ENCODE measurements around a stretch of chr12.

DNA sequence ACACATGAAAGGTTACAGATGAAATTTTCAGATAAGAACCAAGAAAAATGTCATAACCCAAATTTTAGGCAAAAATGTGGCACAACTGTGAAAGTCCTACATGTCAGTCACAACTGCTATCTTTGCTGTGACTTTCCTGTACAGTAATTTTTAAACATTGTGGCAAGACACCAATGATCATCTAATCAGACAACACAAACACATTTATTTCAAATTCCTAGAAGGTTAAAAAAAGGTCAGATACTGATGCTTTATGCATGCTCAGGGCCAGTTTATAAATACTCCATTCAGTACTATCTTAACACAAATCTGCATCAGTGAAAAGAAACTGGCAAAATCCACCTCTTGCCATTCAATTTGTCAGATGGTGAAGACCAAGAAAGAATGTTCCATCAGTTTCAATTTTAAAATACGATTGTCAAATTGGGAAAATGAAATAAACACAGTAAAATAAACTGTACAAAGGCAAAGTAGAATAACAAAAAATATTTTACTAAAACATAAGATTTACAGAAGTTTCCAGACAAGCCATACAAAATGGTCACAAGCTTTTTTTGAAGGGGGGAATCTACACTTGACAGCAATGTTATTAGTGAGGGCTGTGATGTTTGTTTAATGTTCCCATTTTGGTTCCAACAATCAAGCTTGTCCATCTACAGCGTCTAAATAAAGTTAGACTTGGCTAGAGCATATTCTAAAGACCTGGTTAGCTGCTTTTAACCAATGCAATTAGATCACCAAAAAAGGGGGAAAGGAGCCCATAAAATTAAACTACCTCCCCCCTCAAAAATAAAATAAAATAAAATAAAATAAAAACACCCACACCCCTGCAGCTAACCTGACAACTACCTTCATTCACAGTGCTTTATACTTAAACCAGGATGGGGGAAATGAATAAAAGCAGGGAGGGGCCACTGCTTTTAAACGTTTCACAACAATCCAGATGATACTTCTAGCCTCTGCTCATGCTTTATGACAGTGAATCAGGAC, 31.5 kb downstream of the NUDT4 start:
- PRO-cap, 2 experiments: no peak in any of the 2 experiments

- PRO-cap, 2 experiments: no peak in any of the 2 experiments
These were observed 3.5 kb downstream of the UBE2N start for GRCh38 chr12:93438226-93438695.

GRCh38 chr12:93536454-93537246, 35.8 kb upstream of the SOCS2 start:
- PRO-cap, 2 experiments: no peak in any of the 2 experiments

DNA sequence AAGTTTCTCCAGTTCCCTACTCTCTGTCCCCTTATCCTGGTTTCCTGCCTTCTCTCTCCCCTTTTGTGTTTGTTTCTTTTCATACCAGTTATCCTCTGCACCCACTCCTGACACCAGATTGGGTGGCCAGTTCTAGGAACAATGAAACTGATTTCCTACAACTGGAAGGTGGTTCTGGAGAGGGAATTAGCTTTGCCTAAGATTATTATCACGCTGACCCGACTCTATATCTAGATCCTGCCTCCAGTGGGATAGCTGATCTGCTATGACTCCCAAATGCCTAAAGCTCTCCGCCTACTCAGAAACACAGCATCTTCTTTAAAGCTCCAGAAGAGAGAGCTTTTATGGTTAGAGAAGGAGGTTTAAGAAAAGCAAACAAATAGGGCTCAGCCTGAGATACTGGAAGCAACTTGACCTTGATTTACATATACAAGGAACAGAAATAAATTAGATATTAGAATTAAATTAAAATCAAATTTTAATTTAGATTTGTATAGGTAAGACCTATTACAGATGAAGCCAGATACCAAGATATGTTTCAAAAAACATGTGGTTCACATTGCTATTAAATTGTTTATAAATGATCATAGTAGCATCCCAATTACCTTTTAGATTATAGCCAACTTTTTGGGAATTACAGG, 20.7 kb downstream of the SOCS2 start:
- PRO-cap, 2 experiments: peak in 1 of 2 experiments; most common plus-strand start position 258 of the sequence (in 1); most common minus-strand start position 274 of the sequence (in 1)

DNA sequence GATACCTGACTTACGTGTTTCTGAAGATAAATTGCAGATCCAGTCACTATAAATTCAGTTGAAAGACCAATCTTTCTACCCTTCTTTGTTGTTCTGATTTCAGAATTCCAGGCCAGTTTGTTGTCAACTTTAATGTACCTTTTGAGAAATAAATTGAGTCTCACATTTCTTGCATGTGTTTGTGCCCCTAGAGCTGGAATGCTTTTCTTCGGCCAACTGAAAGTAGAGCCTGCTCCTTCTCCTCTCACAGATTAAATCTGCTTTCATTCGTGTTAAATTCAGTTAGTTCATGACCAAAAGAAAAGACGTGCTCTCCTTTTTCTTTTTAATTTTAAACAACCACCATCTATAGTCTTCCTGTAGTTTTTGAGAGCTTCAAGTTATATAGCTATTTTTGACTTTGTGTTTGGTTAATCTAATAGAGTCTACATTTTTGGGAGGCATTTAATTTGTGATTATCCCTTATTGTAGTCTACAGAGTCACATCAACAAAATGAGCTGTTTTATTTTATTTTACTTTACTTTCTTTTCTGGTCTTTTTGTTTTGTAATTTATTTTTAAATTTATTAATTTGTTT, 22.9 kb downstream of the SOCS2 start:
- PRO-cap, 2 experiments: peak in 1 of 2 experiments; most common minus-strand start position 259 of the sequence (in 1)

DNA sequence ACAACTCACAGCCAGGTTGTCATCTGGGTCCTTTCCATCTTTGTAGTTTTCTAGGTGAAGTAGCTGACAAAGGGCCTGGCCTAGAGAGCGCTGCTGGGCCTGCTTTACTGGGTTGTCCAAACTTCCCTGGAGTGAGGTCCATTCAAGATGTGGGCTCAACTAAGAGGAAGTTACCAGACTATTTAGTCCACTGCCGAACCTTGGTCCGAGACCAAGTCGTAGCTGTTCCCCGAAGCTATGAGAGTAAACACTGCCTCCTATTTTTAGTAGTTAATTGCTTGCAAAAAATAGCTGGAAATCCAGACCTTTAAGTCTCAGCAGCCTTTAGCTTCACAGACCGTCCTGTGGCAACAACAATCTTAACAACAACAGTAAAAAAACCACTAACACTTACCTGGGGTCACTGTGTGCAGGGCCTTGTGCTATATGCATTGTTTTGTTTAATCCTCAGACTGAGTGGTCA, 30.4 kb downstream of the SOCS2 start:
- PRO-cap, 2 experiments: peak in 1 of 2 experiments; most common plus-strand start position 335 of the sequence (in 1); most common minus-strand start position 151 of the sequence (in 1)

DNA sequence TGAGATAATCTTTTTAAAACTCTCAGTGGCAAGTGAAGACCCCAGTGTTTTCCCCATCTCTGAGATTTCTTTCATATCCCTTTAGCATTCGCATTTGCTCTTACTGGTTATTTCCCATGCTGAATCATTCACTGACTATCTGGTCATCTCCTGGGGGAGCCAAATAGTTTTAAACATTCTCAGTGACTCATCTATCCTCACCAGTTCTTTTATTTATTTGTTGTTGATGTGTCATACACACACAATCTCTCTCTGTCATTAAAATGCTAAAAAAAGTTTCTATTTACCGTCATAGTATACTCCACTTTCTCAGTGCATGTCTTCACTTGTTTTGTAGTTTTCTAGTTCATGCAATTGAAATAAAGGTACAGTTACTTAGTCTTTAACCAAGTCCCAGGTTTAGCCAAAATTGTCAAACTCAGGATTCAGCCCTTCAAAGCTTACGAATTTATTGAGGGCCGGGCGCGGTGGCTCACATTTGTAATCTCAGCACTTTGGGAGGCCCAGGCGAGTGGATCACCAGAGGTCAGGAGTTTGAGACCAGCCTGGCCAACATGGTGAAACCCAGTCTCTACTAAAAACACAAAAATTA, 52.1 kb upstream of the CRADD start:
- PRO-cap, 2 experiments: no peak in any of the 2 experiments

DNA sequence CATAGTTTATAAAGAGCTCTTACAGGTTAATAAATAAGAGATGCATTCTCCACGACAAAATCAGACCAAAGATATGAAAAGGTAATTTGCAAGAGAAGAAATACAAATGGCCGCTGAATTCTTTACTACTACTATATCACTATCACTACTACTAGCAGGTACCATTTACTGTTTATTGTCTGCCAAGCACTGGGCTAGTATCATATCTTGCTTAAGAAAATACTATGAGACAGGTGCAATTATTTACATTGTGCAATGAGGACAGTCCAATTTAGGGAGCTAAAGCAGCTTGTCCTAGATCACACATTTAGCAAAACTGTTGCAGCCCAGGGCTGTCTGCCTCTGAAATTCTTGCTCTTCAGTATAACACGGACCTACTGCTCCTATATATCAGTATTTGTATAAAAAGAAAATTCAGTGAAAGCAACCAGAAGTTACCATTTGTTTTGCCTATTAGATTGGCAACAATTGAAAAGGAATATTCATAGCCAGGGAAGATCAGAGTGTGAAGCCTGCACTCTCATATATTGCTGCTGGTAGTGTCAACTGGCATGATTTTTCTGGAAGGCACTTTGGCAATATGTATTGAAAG, 52.8 kb downstream of the CRADD start:
- PRO-cap, 2 experiments: no peak in any of the 2 experiments

- PRO-cap, 2 experiments: no peak in any of the 2 experiments
These were observed 108.1 kb downstream of the CRADD start for GRCh38 chr12:93785214-93785687.

- PRO-cap, 2 experiments: no peak in any of the 2 experiments
These were observed 138.3 kb downstream of the CRADD start for GRCh38 chr12:93815260-93816014.

GRCh38 chr12:93848230-93848707, 171.1 kb downstream of the CRADD start:
- PRO-cap, 2 experiments: no peak in any of the 2 experiments

- PRO-cap, 2 experiments: no peak in any of the 2 experiments
These were observed 204.6 kb upstream of the PLXNC1 start for GRCh38 chr12:93943719-93944181.

GRCh38 chr12:94063089-94063744, 85.2 kb upstream of the PLXNC1 start:
- PRO-cap, 2 experiments: no peak in any of the 2 experiments

DNA sequence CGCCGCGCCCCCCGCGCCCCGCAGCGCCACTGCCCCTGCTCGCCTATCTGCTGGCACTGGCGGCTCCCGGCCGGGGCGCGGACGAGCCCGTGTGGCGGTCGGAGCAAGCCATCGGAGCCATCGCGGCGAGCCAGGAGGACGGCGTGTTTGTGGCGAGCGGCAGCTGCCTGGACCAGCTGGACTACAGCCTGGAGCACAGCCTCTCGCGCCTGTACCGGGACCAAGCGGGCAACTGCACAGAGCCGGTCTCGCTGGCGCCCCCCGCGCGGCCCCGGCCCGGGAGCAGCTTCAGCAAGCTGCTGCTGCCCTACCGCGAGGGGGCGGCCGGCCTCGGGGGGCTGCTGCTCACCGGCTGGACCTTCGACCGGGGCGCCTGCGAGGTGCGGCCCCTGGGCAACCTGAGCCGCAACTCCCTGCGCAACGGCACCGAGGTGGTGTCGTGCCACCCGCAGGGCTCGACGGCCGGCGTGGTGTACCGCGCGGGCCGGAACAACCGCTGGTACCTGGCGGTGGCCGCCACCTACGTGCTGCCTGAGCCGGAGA, 691 bp downstream of the PLXNC1 start:
- PRO-cap, 2 experiments: no peak in any of the 2 experiments

DNA sequence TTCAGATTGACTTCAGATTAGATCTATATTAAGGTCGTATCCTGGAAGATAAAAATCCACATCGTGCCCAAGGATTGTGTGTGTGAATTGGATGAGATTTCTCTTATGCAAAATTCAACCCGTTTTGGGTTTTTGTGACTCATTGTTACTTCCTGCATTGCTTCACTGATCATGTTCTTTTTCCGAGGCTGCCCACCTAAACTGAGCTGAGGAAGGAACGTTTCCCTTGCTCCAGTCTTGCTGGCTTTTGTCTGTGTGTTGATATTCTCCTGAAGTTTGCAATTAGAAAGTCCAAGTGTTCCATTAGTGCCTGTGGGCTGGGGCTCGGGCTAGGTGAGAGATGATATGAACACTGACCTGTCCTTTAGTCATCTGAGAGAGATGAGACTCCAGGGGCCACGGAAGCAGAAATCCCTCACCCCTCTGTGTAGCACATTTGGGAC, 27.7 kb downstream of the PLXNC1 start:
- PRO-cap, 2 experiments: no peak in any of the 2 experiments

GRCh38 chr12:94254403-94255230, 106.2 kb downstream of the PLXNC1 start:
- PRO-cap, 2 experiments: peak in 1 of 2 experiments; most common minus-strand start chr12:94254814 (in 1)

DNA sequence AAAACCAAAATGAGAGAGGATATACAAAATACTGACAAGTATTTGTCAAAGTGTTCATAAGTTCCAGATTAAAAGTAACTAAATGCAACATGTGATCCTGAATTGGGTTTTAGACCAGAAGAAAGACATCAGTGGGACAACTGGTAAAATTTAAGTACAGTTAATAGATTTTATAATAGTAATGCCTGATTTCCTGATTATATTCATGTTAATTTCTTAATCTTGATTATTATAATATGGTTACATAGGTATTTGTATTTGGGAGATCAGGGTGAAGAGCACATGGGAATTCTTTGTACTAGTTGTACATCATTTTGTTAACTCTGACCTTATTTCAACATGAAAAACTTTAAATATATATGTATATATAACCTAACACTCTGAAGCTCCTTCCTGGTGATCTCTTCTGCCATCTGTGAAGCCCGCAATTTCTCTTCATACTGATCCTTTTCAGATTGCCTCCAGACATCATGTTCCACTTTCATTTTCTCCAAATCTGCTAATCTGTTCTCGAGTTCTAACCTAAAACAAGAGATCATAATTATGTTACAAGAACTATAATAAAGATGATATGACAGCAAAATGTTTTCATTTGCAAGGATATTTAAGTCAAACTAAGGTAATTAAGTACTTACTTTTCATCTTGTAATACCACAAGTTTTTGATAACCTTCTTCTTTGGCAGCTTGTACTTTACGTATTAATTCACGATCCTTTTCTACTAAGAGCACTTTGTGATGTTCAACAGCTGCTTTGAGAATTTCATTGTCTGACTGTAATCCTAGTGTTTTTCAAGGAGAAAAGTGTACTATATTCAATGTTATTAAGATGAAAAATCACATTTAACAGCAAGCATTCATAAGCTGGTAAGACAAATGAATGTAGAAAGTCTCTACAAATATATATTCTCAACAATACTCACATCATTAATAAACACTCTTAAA, 92.0 kb downstream of the CEP83 start:
- PRO-cap, 2 experiments: no peak in any of the 2 experiments

DNA sequence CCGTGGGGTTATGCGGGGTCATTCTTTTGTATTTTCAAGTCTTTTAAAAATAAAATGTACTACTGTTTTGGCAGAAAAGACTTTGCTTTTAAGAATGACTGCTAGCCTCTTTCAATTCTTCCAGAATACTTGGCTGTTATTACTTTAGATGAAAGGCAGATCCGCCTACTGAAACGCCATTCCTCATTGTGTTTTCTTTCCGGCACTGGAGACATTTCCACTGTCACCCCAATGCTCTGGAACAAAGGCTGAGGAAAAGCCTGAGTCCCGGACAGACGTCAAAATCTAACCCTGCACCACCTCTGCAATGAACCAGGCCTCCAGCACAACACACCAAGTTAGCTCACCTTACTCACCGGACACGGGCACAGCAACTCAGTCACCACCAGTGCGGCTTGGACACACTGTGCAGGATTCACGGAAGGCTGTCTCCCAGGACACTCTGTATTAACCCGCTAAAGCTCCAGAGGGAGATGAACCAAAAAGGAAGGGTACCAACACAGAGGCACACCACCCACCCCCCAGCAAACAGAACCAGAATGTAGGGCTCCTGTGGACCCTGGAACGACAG, 62.5 kb downstream of the TMCC3 start:
- PRO-cap, 2 experiments: no peak in any of the 2 experiments

GRCh38 chr12:94952303-94952676, 51.2 kb downstream of the NDUFA12 start:
- PRO-cap, 2 experiments: no peak in any of the 2 experiments

GRCh38 chr12:95125044-95125345, 51.6 kb upstream of the NR2C1 start:
- PRO-cap, 2 experiments: no peak in any of the 2 experiments